ENCODE results near the genes HES5 and MMEL1.

GRCh38 chr1:2138052-2138517, 56.5 kb downstream of the FAAP20 start:
- RRBS, result no CpG with 5 or more reads among the region's 10 CpGs

GRCh38 chr1:2167370-2167609, 27.3 kb downstream of the FAAP20 start:
- RRBS, result no CpG with 5 or more reads among the region's 9 CpGs

- RRBS, result 84% methylated on average over 3 of the region's 22 CpGs
Measured at GRCh38 chr1:2190501-2191139, 4.0 kb downstream of the FAAP20 start.

DNA sequence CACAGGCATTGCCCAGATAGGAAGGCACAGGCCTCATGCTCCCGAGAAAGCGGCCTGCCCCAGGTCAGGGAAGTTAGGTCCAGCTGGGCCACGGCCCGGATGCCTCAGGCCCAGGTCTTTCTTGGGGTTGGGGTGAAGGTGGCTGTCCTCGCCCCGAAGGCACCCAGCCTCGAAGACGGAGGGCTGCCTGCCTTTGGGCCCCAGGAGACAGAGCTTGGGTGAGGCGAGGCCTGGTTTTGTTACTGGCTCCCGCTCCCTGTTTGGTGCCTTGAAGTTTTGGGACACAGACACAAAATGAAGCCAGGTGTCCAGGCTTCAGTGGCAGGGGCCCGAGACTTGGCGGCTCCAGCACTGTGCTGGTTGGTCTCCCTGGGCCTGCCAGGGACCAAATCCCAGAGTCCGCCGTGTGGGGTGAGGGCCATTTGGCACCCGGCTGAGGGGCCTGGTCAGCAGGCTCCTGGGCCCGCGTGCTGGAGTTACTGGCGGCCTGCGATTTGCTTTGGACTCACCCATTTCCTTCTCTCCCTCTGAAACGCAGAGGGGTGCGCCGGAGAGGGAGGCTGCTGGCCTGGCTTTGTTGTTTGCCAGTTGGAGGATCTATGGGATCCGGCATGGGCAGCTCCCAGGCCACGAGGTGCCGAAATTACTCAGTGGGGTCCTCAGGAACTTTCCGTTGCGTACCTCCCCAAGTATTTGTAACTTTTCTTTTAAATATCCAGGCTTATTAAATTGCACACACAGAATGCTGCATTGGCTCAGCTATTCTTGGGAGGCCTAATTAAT, 2.1 kb downstream of the SKI start:
- RRBS, result 100% methylated on average over 1 of the region's 27 CpGs

- RRBS, result no CpG with 5 or more reads among the region's 32 CpGs
Measured at GRCh38 chr1:2232412-2233374, 4.6 kb downstream of the SKI start.

GRCh38 chr1:2235538-2236069, 7.5 kb downstream of the SKI start:
- RRBS, result 4% methylated on average over 4 of the region's 17 CpGs

- RRBS, result no CpG with 5 or more reads among the region's 5 CpGs
Measured at GRCh38 chr1:2247009-2247333, 18.9 kb downstream of the SKI start.

DNA sequence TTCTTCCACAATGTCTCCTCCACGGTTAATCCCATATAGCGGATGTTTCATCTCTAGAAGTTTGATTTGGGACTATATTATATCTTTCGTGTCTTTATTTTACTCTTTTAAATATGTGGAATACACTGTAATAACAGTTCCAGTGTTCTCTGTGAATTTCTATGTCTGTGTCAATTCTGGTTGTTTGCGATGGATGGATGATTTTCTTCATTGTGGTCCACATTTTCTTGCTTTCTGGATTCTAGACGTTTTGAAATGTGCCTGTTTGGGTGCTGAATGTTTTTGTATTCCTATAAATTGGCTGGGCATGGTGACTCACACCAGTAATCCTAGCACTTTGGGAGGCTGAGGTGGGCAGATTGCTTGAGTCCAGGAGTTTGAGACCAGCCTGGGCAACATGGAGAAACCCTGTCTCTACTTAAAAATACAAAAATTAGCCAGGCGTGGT, 37.3 kb downstream of the SKI start:
- RRBS, result no CpG with 5 or more reads among the region's 6 CpGs

DNA sequence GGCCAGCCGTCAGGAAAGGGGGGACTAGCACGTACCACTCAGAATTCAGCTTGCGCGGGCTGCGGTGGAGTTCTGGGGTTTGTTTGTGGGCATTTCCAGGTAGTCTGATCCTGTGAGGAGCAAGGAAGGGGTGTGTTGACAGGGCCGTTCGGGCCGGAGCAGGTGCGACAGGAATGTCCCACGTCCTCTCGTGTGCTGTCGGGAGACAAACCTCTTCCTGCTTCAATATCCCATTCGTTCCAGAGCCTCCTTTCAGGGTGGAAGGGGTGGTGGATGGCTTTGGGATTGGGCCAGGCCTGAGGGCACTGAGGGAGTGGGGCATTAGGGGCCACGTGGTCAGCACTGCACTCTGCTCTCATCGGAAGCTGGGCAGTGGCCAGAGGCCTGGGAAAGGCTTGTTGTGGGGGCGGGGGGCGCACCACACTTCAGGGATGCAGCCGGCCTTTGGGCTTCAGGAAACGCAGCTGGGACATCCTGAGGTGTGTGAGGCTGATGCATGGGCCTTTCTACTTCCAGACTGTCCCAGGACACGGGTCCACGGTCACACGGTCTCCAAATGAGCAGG, 39.2 kb downstream of the SKI start:
- RRBS, result no CpG with 5 or more reads among the region's 22 CpGs

- RRBS, result 89% methylated on average over 11 of the region's 21 CpGs
Measured at GRCh38 chr1:2284210-2284913, 56.2 kb downstream of the SKI start.

DNA sequence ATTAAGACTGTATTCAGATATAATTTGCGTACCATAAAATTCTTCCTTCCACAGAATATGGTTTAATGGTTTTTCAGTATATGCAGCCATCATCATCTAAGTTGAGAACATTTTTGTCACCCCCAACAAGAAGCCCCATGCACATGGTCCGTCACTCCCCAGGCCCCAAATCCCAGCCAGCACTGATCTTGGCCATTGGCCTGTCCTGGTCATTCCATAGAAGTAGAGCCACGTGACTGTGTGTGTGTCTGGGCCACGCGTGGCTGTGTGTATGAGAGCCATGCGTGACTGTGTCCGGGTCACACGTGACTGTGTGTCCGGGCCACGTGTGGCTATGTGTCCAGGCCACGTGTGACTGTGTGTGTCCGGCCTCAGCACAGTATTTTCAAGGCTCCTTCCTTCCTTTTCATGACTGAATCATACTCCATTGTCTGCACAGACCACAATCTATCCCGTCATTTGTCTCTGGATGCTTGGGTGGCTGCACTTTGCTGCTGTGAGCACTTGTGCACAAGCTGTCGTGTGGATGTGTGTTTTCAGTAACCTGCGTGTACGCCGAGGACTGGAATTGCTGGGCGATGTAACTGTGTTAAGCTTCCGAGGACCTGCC, 67.4 kb downstream of the SKI start:
- RRBS, result no CpG with 5 or more reads among the region's 19 CpGs

- RRBS, result no CpG with 5 or more reads among the region's 21 CpGs
Measured at GRCh38 chr1:2335914-2336308, 55.4 kb downstream of the MORN1 start.

DNA sequence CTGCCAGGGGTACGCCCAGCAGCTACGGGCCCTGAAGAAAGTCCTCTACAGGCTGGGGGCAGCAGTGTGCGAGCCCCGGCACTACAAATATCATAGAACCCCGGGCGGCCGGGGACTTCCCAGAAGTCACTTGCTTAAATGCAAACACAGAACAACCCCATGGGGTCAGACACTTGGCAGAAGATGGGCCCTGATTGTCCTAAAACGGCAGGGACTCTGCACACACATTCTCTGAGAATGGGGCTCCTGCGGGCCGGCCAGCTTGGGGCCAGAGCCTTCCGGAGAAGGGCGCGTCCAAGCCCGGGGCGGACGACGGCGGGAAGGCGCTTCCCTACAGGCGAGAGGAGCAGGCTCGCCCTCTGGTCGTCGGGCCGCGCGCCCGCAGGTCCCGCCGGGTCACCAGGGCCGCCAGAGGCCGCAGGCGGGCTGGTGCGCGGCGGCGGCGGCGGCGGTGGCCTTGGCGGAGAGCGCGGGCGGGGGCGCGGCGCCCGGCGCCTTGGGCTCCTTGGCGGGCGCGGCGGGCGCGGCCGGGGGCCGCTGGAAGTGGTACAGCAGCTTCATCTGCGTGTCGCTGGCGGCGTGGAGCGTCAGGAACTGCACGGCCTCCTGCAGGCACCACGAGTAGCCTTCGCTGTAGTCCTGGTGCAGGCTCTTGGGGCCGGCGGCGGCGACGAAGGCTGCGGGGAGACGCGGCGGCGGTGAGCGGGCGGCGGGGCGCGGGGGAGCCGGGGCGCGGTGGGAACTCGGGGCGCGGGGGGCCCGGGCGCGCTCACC, 803 bp downstream of the HES5 start:
- RRBS, result 2% methylated on average over 39 of the region's 88 CpGs

DNA sequence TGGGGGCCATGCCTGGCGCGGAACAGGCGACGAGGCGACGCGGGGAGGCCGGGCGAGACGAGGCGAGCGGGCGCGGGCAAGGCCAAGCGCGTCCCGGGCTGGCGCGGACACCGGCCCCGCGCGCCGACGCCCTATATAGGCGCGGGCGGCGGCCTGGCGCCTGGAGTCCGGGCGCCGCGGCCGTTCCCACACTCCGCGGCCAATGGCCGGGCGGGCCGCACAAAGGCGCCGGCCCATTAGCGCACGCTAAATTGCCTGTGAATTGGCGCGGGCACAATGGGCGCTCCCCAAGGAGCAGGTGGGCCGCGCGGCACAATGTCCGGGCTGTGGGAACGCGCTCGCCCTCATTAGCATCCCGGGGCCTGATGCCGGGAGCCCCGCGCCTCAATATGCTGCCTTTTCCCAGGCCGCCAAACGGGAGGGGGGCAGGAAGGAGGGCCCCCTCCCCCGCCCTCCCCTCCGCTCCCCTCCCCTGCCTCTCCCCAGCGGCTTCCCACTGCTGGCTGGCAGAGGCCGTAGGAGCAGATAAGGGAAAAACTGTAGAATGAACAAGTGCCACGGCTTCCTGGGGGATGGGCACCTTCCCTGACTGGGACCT, at the start of gene HES5:
Gene HES5, minus strand, starts transcription at position 109 of the 598 bp plus-strand sequence.
- RRBS, result 3% methylated on average over 36 of the region's 65 CpGs

- RRBS, result 10% methylated on average over 30 of the region's 59 CpGs
Measured at GRCh38 chr1:2540561-2541307, 10.7 kb upstream of the HES5 start.

GRCh38 chr1:2632618-2633390, at the start of gene MMEL1:
MMEL1 (minus strand) TSS chr1:2633016.
- RRBS, result no CpG with 5 or more reads among the region's 13 CpGs

DNA sequence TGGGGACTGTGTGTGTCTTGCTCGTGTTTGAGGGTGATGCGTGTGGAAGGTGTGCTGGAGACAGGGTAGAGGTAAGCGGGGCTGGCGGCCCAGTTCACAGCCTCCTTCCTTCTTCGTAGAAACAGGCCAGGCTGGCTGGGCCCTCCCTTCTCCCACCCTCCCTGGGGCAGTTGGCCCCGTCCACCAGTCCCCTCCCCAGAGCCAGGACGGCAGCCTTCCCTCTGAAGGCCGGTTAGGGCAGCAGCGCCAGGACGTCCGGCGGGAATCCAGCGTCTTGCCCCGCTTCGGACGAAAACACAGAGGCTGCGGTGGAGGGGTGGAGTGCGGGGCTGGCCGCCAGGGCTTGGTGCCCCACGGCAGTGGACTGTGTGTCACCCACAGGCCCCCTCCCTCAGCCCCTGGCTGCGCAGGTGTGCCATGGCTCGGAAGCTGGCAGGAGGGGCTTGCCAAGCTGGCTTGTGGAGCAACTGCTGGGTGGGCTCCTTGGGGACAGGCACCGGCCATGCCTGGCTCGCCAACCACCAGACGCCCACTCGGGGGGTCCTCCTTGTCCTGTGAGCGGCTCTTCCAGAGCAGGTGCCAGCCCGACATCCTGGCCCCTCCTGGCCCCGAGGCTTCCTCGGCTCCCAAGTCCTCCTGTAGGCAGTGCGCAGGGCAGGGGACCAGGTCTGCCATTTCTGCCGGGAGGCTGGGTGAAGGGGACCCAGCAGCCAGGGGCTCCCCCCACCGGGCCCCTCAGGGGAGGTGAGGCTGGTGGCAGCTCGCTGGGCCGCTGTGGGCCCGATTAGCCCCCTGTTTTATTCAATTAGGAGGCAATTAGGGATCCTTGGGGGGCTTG, 3.7 kb downstream of the PRDM16 start:
- RRBS, result 21% methylated on average over 2 of the region's 36 CpGs

- RRBS, result 86% methylated on average over 6 of the region's 38 CpGs
Measured at GRCh38 chr1:3212004-3212732, 143.2 kb downstream of the PRDM16 start.

DNA sequence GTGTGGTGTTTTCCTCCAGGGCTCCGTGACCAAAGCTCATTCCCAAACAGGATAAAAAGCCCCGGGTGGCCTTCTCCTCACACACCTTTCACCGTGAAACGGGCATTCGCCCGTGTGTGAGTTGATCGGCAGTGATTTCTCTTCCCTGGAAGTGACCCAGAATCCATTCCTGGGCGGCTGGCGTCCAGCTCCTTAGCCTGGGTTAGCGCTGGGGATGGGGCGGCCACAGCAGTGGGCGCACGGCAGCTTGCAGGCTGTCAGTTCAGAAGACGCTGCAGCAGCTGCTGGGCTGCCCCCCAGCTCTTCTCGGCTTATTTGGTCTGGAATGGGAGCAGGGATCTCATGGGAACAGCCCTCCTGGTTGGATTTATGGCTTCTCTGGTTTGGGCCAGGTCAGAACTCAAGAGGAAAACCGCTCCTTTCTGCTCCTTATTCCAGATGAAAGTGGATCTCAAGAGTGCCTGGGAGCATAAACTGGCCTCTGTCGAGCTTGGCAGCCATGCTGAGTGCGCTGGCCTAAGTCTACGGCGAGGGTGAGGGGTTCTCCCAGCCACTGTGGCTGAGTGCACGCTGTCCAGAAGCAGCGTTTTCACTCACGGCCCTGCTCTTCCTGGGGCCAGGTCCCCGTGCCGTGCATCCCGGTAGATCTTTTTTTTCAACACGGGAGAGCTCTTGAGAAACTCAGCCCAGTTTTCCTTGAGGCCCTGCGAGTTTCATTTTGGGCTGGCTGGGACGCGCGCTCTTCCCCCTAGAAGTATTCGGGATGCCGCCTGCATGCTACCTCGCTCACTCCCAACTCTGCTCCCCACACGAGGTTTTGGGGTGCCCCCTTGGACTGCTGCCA, 148.3 kb downstream of the PRDM16 start:
- RRBS, result no CpG with 5 or more reads among the region's 35 CpGs

GRCh38 chr1:3320297-3321165, 133.9 kb upstream of the ARHGEF16 start:
- RRBS, result 15% methylated on average over 3 of the region's 17 CpGs